Metastatic Liver Carcinoma in the Lung (tissue), 2 donors: ENCODE results near the gene LAMB1.

DNA sequence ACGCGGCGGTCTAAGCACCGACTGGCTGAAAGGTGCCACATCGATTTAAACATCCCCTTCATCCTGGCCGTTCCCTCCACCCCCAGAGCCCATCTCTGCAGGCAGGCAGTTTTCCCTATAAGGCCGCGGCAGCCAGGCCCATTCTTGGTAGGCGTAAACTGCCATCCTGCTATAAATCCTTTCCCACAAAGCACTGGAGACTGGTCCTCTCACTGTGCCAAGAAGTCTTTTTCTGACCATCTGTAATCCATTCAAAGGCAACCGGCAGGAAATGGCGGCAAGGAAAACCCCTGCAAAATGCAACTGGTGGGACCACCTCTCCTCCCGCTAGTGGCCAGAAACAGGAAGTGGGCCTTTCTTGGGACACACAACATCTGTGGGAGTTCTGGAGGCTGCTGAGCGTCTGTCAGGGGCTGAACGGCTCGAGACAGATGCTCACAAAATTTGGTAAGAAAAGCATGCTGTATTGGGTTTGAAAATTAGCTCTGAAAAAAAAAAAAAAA is 22.4 kb downstream of the ATXN7L1 start:
- PRO-cap, 2 experiments, result no peak in any of the 2 experiments

- PRO-cap, 2 experiments, result no peak in any of the 2 experiments
These were observed 30.5 kb downstream of the NAMPT start for GRCh38 chr7:106253959-106255091.

- PRO-cap, 2 experiments, result no peak in any of the 2 experiments
These were observed 14.2 kb downstream of the NAMPT start for GRCh38 chr7:106270257-106271221.

- PRO-cap, 2 experiments, result no peak in any of the 2 experiments
These were observed 8.3 kb downstream of the NAMPT start for GRCh38 chr7:106276386-106276923.

DNA sequence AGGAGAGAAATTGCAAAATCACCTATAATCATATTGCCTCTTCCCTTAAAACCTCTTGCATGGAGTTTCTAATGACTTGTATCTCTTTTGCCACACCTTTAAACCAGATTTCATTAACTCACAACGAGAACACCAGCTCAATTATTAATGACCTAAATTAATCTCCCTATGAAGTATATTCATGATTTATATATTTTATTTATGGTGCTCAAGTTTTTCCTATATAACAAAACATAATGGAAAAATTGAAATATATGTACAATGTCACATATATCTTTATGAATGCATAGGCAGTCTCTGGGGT is 3.1 kb downstream of the NAMPT start:
- PRO-cap, 2 experiments, result no peak in any of the 2 experiments

- PRO-cap, 2 experiments, result no peak in any of the 2 experiments
These were observed 60.8 kb upstream of the NAMPT start for GRCh38 chr7:106345248-106346324.

GRCh38 chr7:106371698-106372118 is 86.9 kb upstream of the NAMPT start:
- PRO-cap, 2 experiments, result no peak in any of the 2 experiments

DNA sequence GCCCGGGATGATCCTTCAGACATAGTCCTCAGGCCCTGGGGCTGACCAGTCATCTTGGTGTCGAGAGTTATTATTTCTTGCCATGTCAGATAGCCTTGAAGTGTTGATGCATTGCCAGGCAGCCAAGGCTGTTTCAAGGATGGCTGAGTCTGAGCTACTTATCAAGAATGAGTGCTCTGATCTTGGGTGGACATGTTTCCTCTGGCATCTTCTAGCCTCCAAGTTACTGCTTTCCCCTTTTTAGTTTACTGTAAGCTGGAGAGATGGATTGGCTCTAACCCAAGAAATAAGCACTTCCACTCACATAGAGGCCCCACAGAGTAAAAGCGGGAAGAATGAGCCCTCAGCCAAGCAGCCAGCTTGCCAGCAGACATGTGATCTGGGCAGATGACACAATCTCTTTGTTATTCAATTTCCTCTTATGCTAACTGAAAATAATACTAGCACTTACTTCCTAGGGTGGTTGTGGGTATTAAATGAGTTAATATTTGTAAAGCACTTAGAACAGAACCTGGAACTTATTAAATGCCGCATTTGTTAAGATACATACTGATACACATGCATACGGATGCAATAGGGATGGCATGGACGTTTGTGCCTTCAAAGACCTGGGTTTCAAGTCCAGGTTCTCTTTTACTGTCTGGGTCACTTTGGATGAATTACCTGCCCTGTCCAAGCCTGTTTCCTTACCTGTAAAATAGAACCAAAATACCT is 136.7 kb upstream of the NAMPT start:
- PRO-cap, 2 experiments, result peak in 1 of 2 experiments; most common plus-strand start position 552 of the sequence (in 1); most common minus-strand start position 225 of the sequence (in 1)

DNA sequence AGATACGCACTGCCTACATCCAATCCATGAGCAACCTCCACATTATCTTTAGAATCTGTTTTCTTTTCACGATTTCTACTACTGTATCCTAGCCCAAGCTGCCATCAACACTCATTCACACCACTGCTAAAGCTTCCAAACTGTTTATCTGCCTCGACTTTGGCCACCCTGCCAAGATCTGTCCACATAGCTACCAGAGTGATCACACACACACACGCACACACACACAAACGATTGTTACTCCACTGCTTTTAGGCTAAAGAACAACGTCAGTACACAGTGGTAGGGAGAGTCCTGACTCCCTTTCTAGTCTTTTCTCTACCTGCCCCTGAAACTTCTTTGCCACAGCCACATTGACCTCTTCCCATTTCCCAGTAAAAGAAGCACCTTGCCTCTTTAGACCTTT is 142.0 kb downstream of the CCDC71L start:
- PRO-cap, 2 experiments, result peak in 1 of 2 experiments; most common plus-strand start position 269 of the sequence (in 1); most common minus-strand start position 150 of the sequence (in 1)

GRCh38 chr7:106863419-106863937 is 1.6 kb upstream of the PIK3CG start:
- PRO-cap, 2 experiments, result no peak in any of the 2 experiments

GRCh38 chr7:106866373-106867422 is 1.6 kb downstream of the PIK3CG start:
- PRO-cap, 2 experiments, result peak in 1 of 2 experiments; most common minus-strand start chr7:106866911 (in 1)

GRCh38 chr7:106881595-106882038 is 16.5 kb downstream of the PIK3CG start:
- PRO-cap, 2 experiments, result no peak in any of the 2 experiments

DNA sequence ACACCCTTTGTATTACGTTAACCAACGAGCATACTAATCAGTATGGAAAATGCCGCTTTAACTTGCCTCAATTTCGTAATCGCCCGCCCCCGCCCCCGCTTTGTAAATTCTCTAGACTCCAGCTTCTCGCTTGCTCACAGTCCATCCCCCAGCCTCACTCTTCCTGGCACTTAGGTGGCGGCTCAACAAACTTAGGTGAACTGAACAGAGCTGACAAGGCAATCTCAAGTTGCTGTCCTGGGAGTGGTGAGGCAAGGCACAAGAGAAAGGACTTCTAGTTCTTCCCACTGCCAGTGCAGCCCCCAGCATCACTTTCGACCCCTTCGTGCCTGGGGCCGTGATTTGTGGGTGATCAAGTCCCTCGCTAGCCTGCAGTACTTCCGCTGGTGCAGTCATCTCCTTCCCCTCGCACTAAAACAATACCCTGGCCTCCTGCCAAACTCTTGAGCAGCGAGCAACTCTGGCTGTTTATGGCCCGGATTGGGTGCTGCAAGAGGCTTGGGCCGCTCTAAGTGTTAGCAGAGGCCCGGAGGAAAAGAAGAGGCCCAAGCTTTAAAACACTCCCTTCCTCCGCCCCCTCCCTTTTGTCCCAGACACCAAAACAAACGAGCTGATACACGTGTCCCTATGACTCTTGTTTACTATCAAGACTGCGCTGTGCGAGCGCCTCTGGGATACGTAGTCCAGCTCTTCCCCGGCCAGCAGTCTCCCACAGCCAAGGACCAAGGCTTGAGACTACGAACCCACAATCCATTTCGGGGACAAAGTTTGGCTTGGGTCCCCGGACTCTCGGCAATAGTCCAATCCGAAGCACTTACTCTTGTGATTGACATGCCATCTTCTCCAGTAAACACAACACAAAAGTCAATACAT is 583 bp upstream of the HBP1 start:
- PRO-cap, 2 experiments, result peak in 2 of 2 experiments; most common plus-strand start position 121 of the sequence (in 1); most common minus-strand start position 376 of the sequence (in 2)

DNA sequence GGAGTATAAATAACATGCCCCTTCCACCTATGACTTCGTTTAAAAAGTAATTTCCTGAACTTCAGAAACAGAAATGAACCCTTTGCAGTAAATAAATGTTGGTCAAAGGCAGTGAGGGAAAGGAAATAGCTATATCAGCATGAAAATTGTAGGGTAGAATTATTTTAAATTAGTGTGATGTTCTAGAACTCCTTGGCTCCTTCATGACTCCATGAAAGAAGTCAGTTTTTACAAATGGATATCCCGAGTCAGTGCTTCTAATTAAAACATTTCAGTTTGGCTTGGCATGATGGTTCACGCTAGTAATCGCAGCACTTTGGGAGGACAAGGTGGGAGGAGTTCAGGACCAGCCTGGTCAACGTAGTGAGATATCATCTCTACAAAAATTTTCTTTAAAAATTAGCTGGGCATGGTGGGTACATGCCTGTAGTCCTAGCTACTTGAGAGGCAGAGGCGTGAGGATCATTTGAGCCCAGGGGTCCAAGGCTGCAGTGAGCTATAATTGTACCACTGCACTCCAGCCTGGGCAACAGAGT is 12.2 kb downstream of the HBP1 start:
- PRO-cap, 2 experiments, result no peak in any of the 2 experiments

DNA sequence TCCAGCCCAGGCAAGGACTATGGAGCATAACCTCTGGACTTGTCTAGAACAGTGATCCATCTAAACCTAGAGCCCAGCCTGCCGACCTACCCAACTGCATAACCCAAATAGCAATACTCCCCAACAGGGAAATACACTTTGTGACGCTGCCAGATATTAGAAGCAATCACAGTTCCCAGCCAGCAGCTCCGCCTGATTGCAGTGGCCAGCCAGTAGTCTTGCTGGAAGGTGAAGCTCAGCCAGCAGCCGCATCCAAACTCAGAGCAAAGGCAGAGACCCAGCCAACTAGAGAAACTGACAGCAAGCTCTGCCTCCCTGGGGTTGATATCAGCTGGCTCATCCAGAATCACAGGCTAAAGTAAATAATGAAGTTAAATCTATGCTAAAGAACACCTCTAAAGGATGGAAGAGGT is 44.6 kb downstream of the HBP1 start:
- PRO-cap, 2 experiments, result no peak in any of the 2 experiments

DNA sequence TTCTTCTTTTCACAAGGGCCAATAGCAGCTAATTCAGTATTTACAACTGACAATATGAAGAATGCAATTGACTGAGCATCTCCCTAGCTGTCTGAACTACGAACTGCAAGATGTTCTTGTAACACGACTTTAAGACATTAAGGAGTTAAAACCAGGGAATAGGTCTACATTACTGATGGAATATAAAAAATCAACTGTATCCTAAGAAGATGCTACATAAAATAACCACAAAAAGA is 1.4 kb downstream of the GPR22 start:
- PRO-cap, 2 experiments, result no peak in any of the 2 experiments

GRCh38 chr7:107479389-107479758 is 9.5 kb downstream of the GPR22 start:
- PRO-cap, 2 experiments, result no peak in any of the 2 experiments

DNA sequence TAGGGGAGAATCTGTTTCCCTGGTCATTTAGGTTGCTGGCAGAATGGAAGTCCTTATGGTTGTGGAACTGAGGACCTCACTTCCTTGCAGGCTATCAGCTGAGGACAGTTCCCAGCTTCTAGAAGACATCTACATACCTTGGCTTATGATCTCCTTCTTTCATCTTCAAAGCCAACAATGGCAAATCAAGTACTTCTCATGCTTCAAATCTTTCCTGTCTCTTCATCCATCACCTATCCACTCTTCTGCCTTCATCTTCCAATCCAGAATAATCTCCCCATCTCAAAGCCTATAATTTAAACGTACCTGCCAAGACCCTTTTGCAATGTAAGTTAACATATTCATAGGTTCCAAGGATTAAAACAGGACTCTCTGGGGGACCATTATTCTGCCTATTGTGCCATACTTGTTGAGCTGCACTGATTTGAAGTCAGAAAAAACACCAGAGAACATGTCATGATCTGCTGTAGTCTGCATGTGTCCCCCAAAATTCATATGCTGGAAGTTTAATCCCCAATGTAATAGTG is 22.7 kb downstream of the GPR22 start:
- PRO-cap, 2 experiments, result no peak in any of the 2 experiments

DNA sequence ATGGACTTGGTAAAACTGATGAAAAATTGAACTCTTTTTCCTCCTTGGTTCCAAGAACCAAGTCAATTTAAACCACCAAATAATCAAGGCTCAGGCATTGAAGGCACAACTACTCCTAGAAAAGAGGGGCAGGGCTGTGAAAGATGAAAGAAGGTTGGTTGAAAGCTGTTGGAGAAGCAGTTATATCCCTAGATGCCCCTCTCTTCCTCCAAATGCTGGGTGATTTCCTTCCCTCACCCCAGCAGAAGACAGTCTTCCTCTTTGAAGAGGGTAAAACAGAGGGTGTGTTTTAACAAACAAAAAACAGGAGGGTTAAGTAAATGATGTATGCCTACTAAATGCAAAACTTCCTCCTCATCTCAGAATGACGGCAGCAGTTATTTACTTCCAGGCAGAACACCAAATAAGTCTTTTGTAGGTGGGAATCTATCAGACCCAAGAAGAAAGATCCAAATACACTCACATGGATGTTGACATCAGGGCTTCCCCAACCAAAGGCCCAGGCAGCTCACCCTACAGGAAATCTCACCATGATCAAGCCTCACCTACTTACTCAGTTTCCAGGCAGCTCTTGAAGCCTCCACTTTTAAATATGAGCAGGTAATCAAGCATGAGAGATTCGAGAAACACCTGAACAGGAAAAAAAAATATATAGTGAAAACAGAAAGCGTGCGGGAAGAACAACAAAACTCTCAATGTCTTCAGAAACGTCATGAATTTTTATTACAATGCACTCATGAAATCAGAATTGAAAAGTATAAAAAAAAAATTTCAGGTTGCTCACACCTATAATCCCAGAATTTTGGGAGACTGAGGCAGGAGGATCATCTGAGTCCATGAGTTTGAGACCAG is 27.1 kb upstream of the SLC26A4 start:
- PRO-cap, 2 experiments, result no peak in any of the 2 experiments

- PRO-cap, 2 experiments, result peak in 2 of 2 experiments; most common plus-strand start chr7:108002903 (in 1); most common minus-strand start chr7:108002846 (in 2)
These were observed at the start of gene LAMB1 for GRCh38 chr7:108002615-108003912. Gene LAMB1 (minus strand): TSS chr7:108003161.